Cardiac atrium fibroblast (primary cell): Measurements from ENCODE around the genes SNX15 and ZNHIT2.

- RAMPAGE, long total RNA, result no peak
These were observed 3.4 kb downstream of the ATG2A start for GRCh38 chr11:64913551-64913976.

GRCh38 chr11:65027000-65027966, at the start of gene SNX15:
Gene SNX15, plus strand, starts transcription at chr11:65027439.
- RAMPAGE, long total RNA, result no peak

GRCh38 chr11:65044404-65044789, 3.4 kb downstream of the SAC3D1 start:
- RAMPAGE, long total RNA, result no peak

DNA sequence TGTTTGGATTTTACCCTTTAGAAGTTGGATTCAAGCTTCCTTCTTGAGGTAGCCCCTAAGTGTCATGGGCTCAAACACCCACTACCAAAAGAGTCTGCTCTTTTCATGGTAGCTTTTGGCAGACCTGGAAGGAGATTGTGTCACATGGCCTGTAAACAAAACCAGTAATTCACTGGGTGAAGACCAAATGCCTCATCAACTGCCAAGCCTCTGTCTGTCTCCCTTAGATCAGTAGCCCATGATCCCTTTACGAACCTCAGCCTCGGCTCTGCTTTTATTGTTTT, 6.4 kb downstream of the VPS51 start:
- RAMPAGE, long total RNA, result no peak

DNA sequence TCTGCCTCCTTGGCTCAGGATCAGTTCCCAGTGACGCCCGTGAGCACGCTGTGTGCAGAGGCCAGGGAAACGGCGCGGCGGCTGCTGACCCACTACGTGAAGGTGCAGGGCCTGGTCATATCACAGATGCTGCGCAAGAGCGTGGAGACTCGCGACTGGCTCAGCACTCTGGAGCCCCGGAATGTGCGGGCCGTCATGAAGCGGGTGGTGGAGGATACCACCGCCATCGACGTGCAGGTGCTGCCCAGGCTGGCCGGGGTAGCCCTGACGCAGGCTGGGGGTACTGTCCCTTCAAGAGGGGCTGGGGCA, 2.0 kb upstream of the TM7SF2 start:
- RAMPAGE, long total RNA, result no peak

DNA sequence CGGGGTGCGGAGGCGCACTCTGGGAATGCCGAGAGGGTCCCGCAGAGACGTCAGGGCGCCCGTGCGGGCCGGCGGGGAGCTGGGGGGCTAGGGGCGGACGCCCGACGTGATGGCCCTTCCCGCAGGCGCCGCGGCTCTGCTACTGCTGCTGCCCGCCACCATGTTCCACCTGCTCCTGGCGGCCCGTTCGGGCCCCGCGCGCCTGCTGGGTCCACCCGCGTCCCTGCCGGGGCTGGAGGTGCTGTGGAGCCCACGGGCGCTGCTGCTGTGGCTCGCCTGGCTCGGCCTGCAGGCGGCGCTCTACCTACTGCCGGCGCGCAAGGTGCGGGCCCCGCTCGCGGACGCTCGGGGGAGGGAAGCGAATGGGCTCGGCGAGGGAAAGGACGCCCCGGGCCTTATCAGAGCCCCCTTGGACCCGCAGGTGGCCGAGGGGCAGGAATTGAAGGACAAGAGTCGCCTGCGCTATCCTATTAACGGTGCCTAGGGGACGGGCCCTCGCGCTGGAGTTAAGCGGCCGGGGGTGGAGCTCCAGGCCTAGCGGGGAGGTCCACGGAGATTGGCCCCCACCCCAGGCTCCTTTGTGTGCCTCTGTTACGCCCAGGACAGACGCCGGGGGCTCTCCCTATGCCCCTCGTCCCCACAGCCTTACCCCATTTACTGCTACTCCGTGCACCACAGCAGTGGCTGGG, 862 bp downstream of the TM7SF2 start:
- RAMPAGE, long total RNA, result no peak

GRCh38 chr11:65117274-65118218, at the start of gene ZNHIT2:
Gene ZNHIT2, minus strand, starts transcription at chr11:65117701.
- RAMPAGE, long total RNA, result no peak

DNA sequence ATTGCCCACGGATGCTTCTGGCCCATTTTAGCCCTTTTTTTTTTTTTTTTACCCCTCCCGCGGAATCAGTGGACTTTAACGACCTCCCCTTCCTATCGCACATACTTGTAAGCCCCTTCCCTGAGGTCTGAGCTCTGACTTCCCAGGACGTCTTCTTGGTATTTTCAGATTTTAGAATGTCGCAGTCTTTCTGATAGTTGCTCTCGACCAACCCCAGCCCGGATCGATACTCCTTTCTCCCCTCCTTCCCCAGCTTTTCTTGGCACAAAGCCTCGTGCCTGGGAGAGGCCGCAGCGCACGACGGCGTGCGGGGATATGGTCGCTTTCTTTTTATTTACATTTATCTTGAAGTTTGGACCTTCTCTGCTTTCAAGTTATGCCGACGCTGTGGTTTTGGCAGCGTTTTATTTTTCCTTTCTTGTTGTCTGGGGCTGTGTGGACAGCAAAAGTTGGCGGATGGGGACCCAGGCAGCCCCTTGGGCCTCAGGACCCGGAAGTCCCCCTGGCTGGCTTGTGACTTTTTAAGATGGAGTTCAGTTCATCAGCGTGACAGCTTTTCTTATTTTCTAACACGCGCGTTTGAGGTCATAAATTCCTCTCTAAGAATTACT, 4.2 kb upstream of the SPDYC start:
- RAMPAGE, long total RNA, result no peak

DNA sequence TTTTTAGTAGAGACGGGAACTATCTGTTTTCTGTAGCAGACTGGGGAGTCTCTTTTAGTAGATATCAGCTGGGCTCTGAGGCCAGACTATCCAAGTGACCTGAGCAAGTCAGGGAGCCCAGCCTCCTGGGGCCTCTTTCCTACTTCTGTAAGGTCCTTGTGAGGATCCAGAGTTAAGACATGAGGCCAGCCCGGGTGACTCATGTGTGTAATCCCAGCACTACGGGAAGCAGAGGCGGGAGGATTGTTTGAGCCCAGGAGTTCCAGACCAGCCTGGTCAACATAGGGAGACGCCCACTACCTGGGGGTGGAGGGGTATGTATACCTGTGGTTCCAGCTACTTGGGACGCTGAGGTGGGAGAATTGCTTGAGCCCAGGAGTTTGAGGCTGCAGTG, 36.9 kb upstream of the POLA2 start:
- RAMPAGE, long total RNA, result no peak

DNA sequence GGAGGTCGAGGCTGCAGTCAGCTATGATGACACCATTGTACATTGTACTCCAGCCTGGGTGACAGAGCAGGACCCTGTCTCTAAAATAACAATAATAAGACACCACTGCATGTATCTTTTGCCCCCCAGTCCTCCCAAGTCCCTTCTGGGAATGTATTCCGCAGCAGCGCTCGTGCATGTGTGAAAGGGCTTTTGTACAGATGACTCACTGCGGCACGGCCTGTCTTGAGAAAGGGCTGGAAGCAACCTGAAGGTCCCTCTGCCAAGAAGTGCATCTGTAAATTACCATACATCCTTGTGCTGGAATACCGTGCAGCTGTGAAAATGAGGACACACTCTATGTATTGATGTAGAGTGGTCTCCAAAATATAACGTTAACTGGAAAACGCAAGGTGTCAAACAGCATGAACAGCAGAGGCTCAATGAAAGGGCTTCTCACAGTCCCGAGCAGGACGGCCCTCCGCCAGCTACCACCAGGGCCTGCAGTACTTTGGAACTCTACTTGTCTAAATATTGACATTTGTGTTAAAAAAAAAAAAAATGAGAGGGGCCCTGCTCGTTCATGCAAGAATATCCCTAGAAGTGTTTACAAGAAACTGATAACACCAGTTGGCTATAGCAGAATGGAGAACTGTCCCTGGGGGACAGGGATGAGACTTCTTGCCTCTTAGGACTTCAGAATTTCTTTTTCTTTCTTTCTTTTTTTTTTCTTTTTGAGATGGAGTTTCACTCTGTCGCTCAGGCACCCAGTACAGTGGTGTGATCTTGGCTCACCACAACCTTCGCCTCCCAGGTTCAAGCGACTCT, 8.9 kb upstream of the CDC42EP2 start:
- RAMPAGE, long total RNA, result no peak

DNA sequence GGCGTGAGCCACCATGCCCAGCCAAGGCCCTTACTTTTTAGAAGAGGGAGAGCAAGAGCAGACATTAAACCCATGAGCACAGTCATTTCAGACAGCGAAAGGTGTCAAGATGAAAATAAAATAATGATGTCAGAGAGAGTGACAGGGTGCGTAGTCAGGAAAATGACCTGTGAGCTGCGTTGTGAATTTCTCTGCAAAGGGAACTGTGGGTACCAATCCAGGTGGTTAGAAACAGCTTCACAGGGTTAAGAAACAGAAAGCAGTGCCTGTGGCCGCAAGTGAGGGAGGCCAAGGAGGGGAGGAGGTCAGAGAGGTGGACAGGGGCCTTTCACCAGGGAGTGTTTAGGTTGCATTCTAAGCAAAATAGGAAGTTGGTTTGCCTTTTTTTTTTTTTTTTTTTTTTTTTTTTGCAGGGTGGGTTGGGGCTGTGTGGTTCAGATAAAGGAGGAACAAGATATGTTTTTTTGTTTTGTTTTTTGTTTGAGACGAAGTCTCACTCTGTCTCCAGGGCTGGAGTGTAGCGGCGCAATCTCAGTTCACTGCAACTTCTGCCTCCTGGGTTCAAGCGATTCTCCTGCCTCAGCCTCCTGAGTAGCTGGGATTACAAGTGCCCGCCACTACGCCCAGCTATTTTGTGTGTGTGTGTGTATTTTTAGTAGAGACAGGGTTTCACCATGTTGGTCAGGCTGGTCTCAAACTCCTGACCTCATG, 7.9 kb downstream of the TIGD3 start:
- RAMPAGE, long total RNA, result no peak

GRCh38 chr11:65411780-65412598, 25.6 kb downstream of the FRMD8 start:
- RAMPAGE, long total RNA, result no peak

GRCh38 chr11:65425509-65425795, 39.0 kb downstream of the FRMD8 start:
- RAMPAGE, long total RNA, result no peak

DNA sequence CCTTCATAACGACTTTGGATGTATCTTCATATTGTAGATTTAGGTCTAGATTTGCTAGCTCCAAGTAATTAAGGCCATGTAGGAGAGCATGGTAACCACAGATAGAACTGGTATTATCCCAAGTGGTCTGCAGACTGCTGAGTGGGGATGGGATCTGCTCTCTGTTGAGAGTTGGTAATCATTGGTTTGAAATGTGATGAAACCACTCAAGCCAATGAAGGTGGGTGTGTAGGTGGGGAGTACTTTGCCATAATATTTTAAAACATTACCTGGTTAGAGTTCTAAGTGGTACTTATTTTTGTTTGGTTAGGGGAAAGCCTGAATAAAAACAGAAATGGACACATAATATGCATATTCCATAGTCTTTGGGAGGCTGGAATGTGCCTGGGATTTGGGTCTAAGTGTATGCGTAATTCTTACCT, 40.1 kb downstream of the FRMD8 start:
- RAMPAGE, long total RNA, result no peak

- RAMPAGE, long total RNA, result no peak
These were observed 46.3 kb upstream of the SCYL1 start for GRCh38 chr11:65478391-65479149.

- RAMPAGE, long total RNA, result no peak
These were observed 25.5 kb upstream of the SCYL1 start for GRCh38 chr11:65499187-65499944.

GRCh38 chr11:65505727-65506453, 19.0 kb upstream of the SCYL1 start:
- RAMPAGE, long total RNA, result no peak

- RAMPAGE, long total RNA, result no peak
These were observed 4.1 kb downstream of the SCYL1 start for GRCh38 chr11:65528892-65529429.

DNA sequence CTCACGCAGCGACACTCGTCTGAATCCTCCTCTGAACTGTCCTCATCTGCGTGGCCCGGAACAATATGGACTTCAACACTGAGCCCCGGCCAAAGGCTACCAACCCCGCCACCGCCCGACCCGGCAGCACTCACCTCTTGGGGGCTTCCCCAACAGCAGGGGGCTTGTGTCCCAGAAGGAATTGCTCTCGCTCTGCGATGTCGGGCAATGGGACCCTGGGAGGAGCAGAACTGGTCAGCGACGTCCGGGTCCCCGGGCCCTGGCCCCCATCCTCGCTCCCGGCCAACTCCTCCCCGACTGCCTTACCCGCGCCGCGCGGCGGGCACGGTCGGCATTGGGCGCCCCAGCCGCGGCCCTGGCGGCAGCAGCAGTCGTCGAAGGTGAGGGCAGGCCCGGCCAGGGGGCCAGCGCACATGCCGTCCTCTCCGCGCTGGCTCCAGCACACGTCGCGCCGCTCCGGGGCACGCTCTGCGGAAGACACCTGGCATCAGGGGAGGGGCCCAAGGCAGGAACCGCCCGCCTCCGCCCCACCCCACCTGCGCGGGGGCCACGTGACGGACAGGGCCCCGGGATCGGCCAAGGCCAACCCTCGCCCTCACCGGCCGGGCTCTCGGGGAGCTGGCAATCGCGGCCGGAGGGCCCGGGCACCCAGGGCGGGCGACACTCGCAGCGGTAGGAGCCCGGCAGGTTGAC, 14.7 kb downstream of the SCYL1 start:
- RAMPAGE, long total RNA, result no peak

- RAMPAGE, long total RNA, result no peak
These were observed 13.3 kb downstream of the LTBP3 start for GRCh38 chr11:65544803-65545290.